ENCODE measurements around a stretch of chr9.

- PRO-cap: no peak
- RAMPAGE, long total RNA: no peak
These were observed 27.2 kb downstream of the NOTCH1 start for GRCh38 chr9:136518526-136519123.

GRCh38 chr9:136519947-136520569 is 25.8 kb downstream of the NOTCH1 start:
- PRO-cap: no peak
- RAMPAGE, long total RNA: no peak

GRCh38 chr9:136526553-136527074 is 19.2 kb downstream of the NOTCH1 start:
- PRO-cap: no peak
- RAMPAGE, long total RNA: no peak

DNA sequence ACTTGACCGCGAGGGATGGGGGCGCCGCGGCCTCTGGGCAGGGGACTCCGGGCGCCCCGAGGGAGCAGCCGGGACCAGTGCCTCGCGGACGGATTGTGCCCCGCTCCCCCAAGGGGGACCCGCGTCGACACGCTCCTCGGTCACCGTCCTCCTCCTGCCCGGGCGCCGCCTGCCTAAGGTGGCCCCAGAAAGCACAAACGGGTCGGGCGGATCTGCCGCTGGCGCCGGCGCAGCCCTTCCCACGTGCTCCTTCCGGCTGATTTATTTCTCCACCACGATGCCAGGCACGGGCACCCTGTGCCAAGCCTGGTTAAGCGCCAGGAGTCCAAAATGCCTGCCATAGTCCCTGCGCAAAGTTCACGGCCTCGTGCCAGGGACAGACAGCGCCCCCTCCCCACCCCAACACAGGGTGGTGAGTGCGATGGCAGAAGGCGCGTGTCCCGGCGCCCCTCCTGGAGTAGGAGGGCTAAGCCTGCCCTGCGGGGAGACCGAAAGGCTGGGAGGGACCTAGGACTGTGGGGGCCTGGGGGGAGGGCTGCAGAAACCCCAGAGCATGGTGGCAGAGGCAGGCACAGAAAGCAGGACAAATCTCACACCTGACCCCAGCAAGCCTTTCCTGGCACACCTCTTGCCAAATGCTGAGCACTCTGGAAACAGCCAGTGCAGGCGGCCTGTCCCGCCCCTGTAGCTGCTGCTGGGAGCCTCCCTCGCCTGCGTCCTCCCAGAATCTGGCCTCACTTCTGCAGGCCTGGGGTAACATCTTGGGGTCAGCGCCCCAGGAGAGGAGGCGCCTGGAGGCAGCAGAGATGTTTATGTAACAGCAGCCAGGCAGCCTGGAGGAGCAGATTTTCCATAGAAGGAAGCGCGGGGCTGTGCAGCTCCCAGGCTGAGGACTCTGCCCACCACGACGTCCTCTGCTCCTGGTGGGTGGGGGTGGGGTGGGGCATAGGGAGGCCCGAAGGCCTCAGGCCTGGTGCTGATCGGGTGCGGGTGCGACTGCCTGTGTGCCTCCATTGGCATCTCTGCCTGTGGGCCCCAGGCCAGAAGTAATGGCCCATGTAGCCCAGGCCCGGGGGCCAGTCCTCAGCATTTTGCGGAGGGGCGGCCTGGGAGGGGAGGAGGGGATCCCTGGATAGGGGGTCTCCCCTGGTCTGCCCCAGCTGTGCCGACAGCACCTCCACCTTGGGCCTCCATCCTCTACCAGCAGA is 1.2 kb upstream of the NOTCH1 start:
- PRO-cap: bidirectional peak, plus-strand start at position 265 of the sequence, minus-strand start at position 175 of the sequence; unidirectional peak, minus-strand start at position 649 of the sequence; unidirectional peak, minus-strand start at position 730 of the sequence
- RAMPAGE, long total RNA: no peak

DNA sequence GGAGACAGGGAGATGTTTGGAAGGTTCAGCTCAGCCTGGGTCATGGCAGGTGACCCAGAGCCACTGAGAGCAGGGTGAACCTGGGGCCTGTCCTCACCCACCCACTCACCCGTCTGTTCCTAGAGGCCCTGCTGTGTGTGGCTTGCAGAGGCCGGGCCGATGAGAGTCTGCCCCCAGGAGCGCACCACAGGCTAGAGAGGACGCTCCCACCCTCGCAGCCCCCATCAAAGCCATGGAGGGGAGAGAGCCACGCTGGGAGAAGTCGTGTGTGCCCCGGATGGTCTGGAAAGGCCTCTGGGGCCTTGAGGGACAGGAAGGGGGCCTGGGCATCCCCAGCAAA is 42.7 kb upstream of the NOTCH1 start:
- PRO-cap: no peak
- RAMPAGE, long total RNA: no peak

DNA sequence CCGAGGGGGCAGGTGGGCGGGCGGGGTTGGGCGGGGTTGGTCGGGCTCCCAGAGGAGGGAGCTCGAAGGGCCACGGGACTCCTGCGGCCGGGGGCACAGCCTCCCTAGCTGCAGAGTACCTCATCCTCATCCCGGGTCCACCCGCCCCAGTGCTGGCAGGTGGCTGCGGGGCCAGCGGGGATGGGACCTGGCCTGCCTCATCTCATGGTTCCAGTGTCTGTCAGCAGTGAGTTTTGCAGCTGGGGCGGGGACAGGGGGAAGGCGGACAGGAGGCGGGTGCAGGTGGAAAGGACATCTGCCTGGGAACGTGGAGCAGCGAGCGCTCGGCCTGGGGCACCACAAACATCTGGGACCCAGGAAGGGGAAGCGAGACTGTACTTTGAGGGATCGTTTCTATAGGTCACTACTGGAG is 56.3 kb upstream of the NOTCH1 start:
- PRO-cap: no peak
- RAMPAGE, long total RNA: no peak

DNA sequence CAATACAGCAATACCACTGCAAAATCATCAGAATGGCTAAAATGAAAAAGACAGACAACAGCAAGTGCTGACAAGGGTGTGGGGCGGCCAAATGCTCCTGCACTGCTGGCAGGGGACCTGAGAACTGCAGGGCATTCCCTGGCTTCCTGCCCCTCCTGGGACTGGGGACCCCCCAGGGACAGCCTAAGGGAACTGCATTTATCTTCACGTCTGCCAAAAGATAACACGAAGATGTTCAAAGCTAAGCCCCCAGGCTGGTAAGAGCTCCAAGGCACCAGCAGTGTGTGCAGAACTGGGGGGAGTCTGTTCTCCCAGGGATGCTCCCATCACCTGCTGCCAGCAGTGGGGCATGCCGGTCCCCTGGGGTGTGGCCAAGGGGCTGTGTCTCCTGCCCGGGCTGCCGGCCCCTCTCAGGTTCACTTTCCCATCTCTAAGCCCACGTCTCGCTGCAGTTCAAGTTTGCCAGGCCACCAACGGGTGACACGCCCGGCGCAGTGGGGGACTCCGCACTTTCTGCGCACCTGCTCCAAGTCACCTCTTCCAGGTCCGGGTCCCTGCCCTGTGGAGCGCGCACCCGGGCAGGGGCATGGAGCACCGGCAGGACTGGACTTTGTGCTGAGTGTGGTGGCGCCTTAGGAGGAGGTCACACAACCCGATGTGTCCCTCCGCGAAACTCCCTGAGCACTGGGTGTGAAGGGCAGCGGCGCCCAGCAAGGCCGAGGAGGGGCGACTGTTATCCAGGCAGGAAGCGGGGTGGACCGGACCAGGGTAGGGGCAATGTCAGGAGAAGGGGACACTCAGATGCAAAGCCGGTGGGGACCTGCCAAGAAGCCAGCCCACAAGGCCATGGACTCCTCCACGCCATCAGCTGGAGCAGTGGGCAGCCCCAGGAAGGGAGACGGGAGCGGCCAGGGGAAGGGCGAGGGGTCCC is 4.4 kb upstream of the EGFL7 start:
- PRO-cap: no peak
- RAMPAGE, long total RNA: no peak

DNA sequence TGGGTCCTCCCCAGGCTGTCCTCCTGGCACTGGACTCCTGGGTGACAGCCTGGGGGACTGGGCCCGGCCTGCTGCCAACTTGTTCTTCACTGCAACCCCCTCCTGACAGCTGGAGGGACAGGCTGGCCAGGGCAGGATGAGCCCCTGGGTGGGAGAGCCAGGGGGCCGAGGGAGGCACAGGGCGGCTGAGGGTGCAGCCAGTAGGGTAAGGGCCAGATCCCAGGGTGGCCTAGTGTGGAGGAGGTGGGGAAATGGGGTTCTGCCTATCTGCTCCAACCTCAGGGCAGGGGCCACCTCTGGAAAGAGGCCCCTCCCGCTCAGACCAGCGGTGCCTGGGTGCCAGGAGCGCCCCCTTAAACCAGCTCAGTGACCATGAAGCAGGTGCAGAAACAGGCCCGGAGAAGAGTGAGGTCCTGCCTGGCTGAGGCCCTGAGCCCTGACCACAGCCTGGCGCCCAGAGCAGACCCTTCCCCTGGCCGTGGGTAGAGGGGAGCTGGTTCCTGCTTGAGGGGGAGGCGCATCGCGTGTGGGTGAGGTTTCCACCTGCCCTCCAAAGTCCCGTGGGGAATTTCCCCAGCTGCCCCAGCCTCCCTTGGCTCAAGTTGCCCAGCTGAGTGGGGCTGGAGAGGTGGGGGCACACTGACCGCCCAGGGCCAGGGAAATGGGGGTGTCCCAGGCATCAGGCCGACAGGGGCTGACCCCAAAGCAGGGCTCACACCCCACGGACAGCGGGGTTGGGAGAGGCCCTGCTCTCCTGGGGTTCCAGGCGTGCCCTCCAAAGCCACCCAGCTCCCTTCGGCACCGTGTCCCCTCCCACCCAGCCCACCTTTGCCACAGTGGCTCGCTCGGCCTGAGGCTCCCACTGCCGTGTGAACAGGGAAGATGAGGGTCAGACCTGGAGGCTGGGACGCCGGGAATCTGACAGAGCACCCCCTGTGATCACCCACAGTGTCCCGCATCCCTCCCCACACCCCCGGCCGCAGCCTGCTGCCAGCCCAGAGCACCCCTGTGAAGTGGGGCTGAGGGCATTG is 1.2 kb upstream of the EGFL7 start:
- PRO-cap: no peak
- RAMPAGE, long total RNA: no peak

GRCh38 chr9:136668359-136669554 is 6.0 kb downstream of the EGFL7 start:
- PRO-cap: no peak
- RAMPAGE, long total RNA: no peak

DNA sequence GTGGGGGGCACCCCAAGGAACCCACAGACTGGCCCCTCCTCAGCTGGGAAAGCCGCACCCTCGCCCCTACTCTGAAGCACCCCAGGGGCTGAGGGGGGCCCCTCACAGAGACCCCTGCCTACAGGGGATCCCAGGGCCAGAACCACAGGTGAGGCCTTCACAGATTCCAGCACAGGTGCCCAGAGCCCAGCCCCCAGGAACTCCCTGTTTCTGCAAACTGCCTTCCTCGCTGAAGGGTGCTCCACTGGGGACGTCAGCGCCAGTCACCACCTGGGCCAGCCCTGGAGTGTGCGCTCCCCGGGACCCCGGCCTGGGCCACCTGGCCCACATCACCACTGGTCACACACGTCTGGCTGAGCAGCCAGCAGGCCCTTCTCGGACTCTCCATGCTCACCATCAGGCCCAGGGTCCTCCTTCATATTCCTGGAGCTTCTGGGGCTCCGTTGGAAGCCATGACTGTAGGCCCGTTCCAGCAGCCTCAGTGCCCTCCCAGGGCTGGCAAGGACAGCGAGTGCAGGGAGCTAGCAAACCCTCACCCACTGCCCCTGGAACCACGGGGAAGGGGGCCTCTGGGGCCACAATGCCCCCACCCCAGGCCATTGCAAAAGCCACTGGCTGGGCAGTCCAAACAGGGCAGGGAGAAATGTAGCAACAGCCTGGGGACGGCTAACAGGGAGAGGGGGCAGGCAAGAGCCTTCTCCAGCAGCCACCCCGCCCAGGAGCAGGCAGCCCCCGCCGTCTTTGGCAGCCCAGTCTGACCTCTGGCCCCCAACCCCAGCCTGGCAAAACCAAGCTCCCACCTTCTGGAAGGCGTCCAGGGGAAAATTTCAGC is 1.4 kb downstream of the AGPAT2 start:
- PRO-cap: no peak
- RAMPAGE, long total RNA: no peak

- PRO-cap: no peak
- RAMPAGE, long total RNA: no peak
These were observed 8.5 kb downstream of the DIPK1B start for GRCh38 chr9:136720516-136721636.

DNA sequence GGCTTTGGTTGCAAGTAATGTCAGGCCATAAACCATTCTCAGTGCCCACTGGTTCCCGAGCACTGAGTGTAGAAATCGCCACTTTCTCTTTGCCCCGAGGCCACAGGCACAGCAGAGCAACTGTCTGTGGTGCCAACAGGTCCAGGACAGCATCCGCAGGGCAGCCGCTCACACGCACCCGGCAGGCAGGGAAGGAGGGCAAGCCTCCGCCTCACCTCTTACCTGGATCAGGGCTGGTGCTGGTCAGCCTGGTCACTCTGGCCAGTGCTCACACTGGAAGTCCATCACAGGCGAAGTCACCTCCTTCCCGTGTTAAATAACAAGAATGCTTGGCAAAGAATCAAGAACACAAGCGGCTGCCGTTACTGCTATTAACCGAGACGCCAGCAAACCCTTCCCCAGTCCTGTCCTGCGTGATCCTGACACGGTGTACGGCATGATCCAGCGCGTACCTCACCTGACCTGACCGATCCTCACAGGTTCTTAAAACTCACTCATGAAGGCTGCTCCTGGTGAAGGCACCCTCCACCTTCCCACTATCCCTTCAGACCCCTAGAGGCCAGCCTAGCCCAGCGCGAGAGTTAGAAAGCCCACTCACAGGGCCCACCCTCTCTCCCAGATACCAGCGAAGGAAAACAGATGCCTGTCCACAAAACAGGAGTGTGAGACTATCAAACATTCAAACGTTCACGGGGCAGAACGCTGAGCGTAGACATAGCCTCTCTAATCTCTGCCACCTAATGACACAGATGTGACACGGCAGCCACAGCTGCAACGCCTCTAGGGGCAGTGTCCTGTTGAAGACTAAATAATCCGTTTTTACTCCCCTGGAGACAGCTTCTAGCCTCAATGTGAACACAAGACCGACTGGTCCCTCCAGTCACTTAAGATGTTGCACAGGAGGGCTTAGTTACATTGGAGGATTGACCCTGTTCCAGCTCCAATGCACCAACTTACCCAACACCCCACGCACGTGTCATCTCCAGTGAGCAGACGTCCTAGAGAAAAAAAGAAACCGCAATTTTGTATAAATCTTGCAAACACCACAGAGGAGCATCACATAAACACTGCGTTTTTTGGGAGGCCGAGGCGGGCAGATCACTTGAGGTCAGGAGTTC is 14.1 kb downstream of the DIPK1B start:
- PRO-cap: no peak
- RAMPAGE, long total RNA: no peak

DNA sequence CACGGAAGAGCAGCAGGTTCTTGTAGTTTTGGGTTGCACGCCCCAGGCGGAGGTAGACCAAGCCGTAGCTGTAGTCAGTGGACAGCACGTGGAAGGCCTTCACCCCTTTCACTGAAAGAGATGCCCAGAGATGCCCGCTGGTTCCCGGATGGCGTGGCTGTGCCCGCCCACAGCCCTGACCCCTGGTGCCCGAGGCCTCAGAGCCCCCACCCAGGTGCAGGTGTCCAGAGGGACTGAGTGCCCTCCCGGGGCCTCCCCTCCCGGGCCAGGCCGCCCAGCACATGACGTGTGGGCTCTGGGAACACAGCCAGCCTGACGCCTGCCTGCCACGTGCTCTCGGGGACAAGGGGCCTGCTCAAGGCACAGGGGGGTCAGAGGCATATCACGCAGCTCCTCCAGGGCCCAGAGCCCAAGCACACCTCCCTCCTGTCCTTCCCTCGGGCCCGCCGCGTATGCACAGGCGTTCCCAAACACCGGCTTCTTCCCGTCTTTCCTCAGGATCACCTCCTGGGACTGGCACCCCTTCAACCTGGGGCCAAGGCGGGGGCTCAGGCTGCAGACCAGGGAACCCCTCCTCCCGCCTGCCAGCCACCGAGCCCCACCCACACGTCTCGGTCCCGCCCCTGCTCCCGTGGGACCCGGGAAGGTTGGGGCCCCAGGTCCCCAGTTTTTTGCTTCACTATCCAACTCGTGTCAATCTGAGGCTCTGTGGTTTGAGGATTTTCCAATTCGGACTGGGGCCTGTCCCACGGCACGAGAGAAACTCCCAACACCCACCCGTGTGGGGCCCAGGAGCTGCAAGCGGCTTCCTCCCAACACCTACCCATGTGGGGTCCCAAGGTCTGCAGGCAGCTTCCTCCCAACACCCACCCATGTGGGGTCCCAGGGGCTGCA is 1.7 kb downstream of the LCN10 start:
- PRO-cap: no peak
- RAMPAGE, long total RNA: no peak

- PRO-cap: unidirectional peak, plus-strand start at chr9:136787897
- RAMPAGE, long total RNA: no peak
These were observed 3.4 kb upstream of the TMEM141 start for GRCh38 chr9:136787545-136788353.

GRCh38 chr9:136864913-136865619 is 1.0 kb downstream of the EDF1 start:
- PRO-cap: bidirectional peak, plus-strand start at chr9:136865225, minus-strand start at chr9:136865142
- RAMPAGE, long total RNA: no peak

- PRO-cap: no peak
- RAMPAGE, long total RNA: no peak
These were observed 2.1 kb downstream of the FBXW5 start for GRCh38 chr9:136942058-136943135.

GRCh38 chr9:136950319-136951103 is 1.6 kb upstream of the LCN12 start:
- PRO-cap: bidirectional peak, plus-strand start at chr9:136950434, minus-strand start at chr9:136950429
- RAMPAGE, long total RNA: no peak

- PRO-cap: no peak
- RAMPAGE, long total RNA: no peak
These were observed 2.3 kb upstream of the PTGDS start for GRCh38 chr9:136974665-136975650.

GRCh38 chr9:136979570-136980529 is 2.5 kb downstream of the PTGDS start:
- PRO-cap: no peak
- RAMPAGE, long total RNA: no peak

DNA sequence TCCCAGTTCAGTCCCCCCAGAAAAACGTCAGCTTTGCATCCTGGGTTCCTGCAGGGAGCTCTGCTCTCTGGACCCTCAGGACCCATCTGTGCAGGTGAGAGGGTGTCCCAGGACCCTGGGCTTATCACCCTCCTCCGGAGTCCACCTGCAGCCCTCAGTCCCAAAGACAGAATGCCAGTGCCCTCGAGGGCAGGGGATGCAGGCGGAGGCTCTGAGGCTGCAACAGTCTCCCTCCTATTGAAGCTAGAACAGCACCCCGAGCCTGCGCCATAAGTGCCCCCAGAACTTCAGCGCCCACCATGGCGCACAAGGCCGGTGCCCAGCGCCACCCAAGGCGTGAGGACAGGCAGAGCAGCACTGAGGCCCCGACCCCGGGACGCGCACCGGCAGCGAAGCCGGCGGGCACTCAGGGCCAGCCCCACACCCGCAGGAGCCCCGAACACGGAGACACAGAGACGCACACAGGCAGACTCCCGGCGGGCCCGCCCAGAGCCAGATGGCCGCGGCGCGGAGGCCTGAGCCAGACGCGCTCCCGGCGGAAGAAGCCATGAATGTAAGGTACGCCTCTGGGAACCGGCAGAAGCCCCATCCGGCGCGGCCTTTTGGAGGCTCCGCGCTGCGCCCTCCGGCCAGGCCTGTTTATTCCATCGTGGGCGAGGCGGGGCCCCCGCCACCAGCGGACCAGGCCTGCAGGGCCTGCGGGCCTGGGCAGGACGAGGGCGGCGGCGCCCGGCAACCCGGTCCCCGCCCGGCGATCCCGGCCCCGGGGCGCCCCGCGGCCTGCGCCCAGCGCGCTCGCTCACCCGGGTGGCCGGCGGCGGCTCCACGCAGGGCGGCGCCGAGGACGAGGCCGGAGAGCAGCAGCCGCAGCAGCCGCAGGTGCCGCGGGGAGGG is 655 bp downstream of the NPDC1 start:
- PRO-cap: bidirectional peak, plus-strand start at position 495 of the sequence, minus-strand start at position 498 of the sequence
- RAMPAGE, long total RNA: no peak

Data from GM23338 (cell line).